Osteocyte (in vitro differentiated cells): ENCODE data around the gene ZNF85.

DNA sequence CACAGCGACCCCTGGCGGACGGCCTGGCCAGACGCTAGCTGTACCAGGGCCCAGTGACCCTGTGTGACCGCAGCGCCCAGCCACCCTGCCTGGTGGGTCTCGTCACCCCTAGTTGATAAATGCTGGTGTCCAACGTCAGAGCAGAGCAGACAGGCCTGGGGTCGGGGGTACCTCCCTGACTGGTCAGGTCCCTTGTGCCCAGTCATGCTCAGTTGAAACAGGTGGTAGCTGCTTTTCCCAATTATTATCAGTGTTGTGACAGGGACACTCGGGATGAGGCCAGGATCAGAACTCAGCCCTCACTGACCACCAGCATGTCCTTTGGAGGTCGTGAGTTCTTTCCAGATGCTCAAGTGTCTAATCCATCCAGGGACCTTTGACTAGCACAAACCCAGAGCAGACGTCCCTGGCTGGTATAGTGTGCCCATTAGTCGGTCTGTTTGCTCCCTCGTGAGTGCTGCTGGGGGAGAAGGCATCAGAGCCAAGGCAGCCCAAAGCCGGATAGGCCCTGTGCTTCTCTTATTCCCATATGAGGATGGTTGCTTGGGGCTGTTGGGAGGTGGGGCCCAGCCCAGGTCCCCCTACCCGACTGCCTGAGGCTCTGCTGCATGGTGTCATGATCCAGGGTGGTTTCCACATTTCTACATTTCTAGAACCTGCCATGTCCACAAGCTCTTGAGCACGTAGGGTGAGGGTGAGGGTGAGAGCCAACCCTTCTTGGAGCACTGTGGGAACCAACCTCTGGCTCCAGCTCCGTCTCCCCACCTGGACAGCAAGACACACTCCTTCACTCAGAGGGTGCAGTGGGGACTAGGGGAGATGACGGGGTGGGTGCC is 22.5 kb downstream of the MAU2 start:
- PRO-cap: unidirectional peak, plus-strand start at position 253 of the sequence

DNA sequence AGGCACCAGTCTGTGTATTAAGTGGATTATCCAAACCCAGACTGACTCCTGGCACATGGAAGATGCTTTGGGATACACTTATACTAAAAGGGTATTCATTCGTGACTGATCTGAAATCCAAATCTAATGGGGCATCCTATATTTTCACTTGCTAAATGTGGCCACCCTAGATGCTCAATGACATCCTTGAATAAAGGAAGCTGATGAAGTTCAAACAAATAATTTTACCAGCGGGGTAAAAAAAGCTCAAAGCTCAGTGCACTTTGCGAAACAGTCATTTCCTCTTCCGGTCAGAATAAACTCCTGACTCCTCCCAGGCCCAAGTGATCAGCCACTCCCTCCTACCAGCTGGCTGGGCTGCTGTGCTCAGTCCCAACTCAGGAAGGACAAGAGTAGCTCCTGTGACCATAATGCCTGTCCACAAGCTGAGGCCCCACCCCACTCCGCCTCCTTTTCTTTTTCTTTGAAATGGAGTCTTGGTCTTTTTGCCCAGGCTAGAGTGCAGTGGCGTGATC is 32.5 kb upstream of the GATAD2A start:
- PRO-cap: no peak

DNA sequence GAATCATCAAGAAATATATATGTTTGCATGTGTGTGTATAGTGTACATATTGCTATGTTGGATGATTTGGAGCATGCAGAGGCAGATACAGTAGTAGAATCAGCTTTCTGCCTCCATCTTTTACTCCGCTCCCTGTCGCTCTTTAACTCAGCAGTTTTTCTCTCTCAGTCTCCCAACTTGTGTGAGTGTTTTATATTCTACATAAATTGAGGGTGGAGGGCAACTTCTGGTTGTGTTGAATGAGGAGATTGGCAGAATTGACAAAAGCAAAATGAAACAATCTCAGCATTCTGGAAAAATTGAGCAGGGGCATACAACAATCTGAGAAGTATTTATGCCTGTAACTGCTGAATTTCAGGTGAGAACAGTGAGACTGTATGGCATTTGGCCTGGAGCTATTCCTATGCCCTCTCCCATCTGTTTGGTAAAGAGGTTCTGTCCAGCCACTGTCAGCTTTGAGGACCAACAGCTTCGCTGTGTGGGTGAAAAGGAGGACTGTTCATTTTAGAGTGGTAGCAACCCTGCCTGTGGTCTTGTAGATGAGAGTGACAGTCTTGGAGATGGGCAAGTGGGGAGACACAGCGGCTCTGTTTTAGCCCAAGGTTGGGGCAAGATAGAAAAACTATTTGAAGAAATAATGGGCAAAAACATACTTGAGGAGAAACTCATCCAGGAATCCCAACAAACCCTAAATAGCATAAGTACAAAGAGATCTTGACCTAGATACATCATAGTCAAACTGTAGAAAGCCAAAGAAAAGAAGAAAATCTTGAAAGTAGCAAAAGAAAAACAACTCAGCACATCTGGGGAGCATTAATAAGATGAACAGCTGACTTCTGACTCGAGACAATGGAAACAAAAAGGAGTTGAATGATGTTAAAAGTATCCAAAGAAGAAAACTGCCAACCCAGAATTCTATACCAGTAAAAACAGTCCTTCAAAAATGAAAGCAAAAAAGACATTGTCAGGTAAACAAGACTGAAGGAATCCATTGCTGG is 47.3 kb downstream of the TSSK6 start:
- PRO-cap: no peak

DNA sequence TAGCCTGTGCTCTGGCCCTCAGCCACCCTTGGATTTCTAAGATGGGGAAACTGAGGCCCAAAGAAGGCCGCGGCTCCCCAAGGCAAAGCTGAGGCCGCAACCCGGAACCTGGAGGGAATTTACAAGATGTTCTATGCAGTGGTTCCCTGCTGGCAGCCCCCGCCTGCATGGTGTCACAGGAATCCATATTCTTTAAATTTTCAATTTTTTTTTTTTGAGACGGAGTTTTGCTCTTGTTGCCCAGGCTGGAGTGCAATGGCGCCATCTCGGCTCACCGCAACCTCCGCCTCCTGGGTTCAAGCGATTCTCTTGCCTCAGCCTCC is 525 bp downstream of the NDUFA13 start:
- PRO-cap: no peak

GRCh38 chr19:19635222-19635546 is 7.2 kb upstream of the LPAR2 start:
- PRO-cap: no peak

GRCh38 chr19:19650465-19651051 is 7.1 kb upstream of the GMIP start:
- PRO-cap: no peak

DNA sequence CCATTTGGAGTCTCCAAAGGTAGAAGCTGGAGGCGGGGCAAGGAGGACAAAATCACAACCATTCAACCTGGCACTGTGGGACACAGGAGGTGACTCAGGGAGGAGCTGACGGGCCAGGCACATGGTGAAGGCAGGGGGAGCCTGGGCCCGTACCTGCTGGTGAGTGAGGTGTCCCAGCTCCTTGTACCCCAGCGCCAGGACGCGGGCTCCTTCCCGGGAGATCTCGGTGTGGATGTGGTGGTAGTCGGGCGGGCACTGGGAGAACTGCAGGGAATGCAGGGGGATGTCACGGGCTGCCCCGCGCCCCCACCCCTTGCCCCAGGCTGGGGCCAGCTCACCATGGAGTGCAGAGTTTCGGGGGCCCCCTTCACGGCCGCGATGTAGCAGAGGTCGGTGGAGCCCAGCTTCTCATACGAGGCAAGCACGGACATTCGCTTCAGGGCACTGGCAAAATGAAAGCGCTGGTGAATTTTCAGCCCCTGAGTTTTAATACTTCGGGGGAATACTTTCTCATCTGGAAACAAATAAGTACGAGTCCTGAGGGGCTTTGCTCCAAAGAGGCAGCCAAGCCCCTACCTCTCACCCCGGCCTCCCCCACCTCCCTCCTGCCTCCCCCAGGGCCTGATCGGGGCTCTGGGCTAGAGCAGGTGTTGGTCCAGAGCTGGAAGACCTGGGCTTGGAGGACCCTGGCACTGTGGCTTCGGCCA is 9.7 kb downstream of the ATP13A1 start:
- PRO-cap: no peak

- PRO-cap: no peak
Observed at GRCh38 chr19:19820832-19821313, 677 bp downstream of the ZNF506 start.

GRCh38 chr19:19822101-19822523 is 562 bp upstream of the ZNF506 start:
- PRO-cap: no peak

- PRO-cap: no peak
Observed at GRCh38 chr19:20153282-20154000, 13.6 kb upstream of the ZNF486 start.

GRCh38 chr19:20357876-20358442 is 190.9 kb downstream of the ZNF486 start:
- PRO-cap: no peak

DNA sequence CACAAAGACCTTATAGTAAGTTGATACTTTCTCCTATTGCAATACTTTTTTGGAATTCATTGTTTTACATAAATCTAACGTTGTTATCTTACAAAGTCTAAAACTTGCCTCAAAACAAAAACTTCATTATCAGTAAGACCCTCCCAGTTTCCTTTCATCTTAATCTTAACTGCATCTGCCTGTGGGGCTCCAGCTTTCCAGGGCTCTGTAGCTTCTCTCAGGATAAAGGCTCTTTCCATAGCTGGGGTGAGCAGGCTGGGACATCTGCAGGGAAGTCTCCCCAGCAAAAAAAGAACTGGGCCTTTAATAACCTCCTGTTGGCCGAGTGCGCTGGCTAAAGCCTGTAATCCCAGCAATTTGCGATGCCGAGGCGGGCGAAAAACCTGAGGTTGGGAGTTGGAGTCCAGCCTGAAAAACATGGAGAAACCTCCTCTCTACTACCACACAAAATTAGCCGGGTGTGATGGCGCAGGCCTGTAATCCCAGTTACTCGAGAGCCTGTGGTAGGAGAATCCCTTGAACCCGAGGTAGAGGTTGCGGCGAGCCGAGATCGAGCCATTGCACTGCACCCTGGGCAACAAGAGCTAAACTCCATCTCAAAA is 142.9 kb downstream of the ZNF737 start:
- PRO-cap: no peak

GRCh38 chr19:20565869-20566135 is 221 bp upstream of the ZNF737 start:
- PRO-cap: bidirectional peak, plus-strand start at chr19:20565971, minus-strand start at chr19:20565781

GRCh38 chr19:20922816-20923926 is at the start of gene ZNF85:
Gene ZNF85 (plus strand): TSS chr19:20923251.
- PRO-cap: bidirectional peak, plus-strand start at chr19:20923283, minus-strand start at chr19:20923117; bidirectional peak, plus-strand start at chr19:20923542, minus-strand start at chr19:20923594

DNA sequence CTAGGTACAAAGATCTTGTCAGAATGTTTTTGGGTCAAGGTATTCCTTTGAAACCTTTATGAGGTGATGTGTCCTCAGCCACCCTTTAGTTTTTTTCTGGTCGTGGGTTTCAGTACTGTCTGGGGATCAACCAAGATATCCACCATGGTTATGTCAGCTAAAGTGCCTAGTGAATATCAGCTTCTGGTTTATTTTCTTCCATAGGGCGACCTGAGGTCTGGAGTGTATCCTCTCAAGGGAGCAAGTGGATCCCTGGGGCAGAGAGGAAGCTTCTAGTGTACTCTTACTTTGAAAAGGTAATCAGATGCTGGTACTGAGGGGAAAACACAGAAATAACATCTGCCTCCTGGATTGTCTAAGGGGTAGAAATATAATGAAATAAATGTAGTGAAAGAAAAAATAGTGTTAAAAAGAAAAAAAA is 1.8 kb downstream of the ZNF714 start:
- PRO-cap: no peak

GRCh38 chr19:21087798-21088306 is 5.8 kb downstream of the ZNF714 start:
- PRO-cap: no peak

DNA sequence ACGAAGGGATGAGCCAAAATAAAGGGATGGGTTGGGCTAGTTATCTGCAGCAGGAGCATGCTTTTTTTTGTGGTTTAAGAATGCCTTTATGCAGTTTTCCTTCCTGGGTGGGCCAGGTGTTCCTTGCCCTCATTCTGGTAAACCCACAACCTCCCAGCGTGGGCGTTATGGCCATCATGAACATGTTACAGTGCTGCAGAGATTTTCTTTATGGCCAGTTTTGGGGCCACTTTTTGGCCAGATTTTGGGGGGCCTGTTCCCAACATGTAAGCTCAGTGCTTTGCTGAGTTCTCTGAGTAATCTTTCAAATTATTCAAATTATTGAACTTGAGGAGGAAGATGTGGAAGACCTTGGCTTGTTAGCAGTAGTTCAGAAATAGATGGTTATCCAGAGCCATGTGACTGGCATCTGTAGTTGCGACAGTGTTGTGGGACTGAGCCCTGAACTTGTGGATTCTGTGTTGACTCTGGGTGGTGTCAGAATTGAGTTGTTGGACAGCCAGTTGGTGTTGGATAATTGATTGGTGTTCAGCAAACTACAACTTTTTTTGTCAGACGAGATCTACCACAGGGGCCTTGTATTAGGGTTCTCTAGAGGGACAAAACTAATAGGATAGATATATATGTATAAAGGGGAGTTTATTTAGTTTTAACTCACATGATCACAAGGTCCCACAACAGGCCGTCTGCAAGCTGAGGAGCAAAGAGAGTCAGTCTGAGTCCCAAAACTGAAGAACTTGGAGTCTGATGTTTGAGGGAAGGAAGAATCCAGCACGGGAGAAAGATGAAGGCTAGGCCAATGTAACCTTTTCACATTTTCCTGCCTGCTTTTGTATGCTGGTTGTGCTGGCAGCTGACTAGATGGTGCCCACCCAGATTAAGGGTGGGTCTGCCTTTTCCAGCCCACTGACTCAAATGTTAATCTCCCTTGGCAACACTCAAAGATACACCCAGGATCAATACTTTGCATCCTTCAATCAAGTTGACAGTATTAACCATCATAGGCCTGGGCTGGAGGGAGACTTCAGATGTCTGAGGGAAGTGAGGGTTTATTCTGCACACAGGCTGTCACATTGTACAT is 22.2 kb downstream of the ZNF493 start:
- PRO-cap: no peak

DNA sequence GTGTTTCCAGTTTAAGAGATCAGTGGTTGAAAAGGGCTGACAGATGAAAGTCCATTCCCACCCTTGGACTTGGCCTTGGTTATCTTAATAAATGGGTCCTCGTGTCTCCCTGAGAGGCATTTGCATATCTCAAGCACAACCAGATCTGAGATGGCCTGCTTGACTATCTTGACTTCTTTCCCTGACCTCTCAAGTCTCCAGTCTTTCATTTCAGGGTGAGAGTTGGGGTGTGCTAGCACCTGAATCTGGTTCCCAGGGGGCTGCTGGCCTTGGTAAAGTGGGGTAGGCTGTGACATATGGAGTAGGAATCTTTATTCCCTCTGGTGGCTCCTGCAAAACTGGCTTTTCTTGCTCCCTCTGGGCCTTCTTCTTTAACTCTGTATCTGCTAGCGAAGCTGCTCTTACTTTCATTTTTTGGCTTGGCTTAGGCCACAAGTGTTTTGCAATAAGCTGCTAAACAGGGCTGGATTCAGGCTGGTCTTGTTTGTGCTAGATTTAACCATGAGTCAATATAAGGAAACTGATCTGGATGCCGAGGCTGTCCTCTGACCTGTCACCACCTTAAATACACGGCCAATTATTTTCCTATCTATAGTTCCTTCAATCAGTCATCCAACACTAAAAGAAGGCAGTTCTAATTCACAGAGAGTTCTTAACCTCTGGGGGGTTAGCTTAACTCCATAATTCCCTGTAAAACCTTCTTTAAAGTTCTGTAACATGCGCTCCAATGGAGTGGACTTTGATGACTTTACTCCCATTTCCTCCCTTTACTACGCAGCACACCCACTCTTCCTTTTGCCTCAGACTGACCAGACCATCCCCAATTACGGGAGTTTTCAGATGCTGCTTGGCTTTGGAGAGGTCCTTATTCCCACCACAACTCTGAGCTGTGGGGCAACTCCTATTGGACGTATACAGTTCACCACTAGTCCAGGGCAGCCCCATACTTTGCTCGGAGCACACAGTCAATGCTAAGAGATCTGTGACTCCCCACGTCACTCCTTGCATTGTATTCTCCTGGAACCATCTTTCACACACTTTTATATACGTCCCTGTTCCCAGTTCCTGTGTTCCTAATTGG is 42.5 kb downstream of the ZNF493 start:
- PRO-cap: no peak

GRCh38 chr19:21440858-21441467 is 44.0 kb downstream of the ZNF493 start:
- PRO-cap: no peak

- PRO-cap: no peak
Observed at GRCh38 chr19:21568538-21569809, 63.6 kb downstream of the ZNF429 start.